ENCODE results near the gene CLCN4.

DNA sequence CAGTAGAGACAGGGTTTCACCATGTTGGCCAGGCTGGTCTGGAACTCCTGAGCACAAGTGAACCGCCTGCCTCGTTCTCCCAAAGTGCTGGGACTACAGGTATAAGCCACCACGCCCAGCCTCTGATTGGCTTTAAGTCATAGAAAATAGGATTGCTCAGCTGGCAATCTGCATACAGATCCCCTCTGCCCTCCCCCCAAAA is 469 bp upstream of the PRKX start:
- RRBS = no CpG with 5 or more reads among the region's 3 CpGs

- RRBS = 14% methylated on average over 12 of the region's 45 CpGs
Observed at GRCh38 chrX:3815991-3816971, 102.8 kb upstream of the PRKX start.

GRCh38 chrX:5648761-5649361 is 579.8 kb downstream of the NLGN4X start:
- RRBS = no CpG with 5 or more reads among the region's 10 CpGs

DNA sequence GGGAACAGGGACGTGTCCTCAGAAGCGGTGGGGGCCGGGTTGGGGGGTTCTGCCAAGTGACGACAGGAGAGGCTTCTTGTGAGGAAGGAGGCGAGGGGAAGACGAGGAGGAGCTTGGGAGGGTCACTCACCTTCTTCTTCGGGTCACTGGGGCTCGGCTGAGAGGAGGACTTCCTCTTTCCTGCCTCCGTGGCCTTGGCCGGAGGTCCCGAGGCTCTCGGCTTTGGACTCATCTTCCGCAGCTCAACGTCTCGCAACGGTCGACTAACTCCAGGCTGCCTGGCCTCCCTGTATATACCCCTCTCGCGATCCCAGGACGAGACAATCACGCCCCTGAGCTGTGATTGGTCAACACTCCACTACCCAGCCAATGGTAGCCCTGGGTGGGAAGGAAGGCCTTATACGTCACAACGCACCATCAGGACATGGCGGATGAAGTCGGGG is 631 bp downstream of the VCX3A start:
- RRBS = no CpG with 5 or more reads among the region's 25 CpGs

- RRBS = no CpG with 5 or more reads among the region's 6 CpGs
Observed at GRCh38 chrX:7110699-7111314, 36.7 kb upstream of the STS start.

DNA sequence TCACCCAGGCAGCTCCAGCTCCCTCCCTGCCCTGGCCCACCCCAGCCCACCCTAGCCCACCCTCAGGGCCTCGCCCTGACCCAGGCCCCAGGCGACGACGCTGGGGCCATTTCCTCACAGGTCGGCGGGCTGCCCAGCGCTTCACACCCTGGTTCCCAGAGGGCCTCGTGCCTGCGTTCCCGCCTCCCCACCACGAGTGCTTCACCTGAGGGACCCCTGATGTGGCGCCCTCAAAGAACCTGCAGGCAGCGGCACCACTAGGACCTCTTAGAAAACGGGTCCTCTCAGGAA is 335 bp downstream of the FAM9B start:
- RRBS = no CpG with 5 or more reads among the region's 14 CpGs

DNA sequence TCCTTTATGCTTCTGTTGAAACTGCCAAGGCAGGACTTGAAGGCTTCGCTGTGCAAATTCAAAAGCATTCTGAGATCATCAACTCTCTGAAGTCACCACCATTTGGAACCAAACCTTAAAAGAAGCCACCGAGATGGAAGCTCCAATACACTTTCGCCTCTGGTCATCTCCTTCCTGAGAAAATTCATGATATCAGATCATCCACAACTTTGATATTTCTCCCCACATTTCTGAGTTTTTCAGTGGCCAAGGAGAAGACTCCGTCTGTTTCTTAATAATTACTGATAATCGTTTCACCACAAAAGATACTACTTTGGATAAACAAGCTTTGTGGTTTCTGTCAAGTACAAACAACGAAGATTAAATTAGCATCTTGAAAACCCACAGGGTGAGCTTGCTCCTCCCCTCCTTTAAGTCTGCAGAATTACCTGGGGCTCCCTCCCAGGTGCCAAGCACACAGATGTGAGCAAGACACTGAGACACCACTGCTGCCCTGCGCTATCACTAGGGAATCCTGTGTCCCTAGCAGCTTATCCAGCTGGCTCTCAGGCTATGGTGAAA is 125.0 kb upstream of the TBL1X start:
- RRBS = no CpG with 5 or more reads among the region's 7 CpGs

- RRBS = no CpG with 5 or more reads among the region's 13 CpGs
Observed at GRCh38 chrX:9471482-9471953, 6.7 kb downstream of the TBL1X start.

DNA sequence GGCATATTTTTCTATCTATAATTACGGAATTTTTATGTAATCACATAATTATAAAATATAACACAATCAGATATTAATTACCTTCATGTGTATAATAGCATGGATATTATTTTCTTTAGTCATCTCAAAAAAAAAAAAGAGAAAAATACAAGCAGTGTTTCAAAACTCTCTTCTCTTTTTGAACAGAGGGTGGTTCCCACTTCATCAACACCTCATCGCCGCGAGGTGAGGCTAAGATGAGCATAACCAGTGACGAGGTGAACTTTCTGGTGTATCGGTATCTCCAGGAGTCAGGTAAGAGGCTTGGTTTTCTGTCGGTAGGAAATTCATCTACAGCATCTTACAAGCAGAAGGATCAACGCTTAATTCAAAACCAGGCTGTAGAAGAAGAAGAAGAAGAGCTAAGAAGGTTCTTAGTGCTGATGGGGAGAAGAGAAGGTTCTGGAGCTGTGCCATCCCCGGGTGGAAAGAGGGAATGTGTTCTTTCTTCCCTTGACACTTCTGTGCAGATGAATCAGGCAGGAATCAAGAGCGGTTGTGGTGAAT is 111.5 kb downstream of the GPR143 start:
- RRBS = no CpG with 5 or more reads among the region's 10 CpGs

- RRBS = no CpG with 5 or more reads among the region's 9 CpGs
Observed at GRCh38 chrX:9882521-9882992, 84.6 kb upstream of the CLDN34 start.

GRCh38 chrX:9906953-9907385 is 60.2 kb upstream of the CLDN34 start:
- RRBS = 73% methylated on average over 1 of the region's 9 CpGs

- RRBS = no CpG with 5 or more reads among the region's 25 CpGs
Observed at GRCh38 chrX:9936987-9937642, 30.0 kb upstream of the CLDN34 start.

DNA sequence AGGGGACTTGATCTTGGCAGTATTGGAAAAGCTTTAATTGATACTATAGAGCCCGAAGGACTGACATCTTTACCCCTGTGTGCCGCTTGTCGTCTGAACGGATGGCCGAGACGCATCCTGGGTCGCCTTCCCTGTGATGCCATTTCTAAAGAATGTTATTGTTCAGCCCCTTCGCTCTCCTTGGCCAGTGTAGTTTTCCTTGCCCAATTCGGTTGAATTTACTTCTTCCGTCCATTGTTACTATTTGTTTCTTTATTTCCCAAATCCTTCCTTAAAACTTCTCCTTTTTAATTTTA is 80.9 kb downstream of the CLDN34 start:
- RRBS = no CpG with 5 or more reads among the region's 10 CpGs

- RRBS = no CpG with 5 or more reads among the region's 8 CpGs
Observed at GRCh38 chrX:10062822-10063790, 93.7 kb upstream of the CLCN4 start.

DNA sequence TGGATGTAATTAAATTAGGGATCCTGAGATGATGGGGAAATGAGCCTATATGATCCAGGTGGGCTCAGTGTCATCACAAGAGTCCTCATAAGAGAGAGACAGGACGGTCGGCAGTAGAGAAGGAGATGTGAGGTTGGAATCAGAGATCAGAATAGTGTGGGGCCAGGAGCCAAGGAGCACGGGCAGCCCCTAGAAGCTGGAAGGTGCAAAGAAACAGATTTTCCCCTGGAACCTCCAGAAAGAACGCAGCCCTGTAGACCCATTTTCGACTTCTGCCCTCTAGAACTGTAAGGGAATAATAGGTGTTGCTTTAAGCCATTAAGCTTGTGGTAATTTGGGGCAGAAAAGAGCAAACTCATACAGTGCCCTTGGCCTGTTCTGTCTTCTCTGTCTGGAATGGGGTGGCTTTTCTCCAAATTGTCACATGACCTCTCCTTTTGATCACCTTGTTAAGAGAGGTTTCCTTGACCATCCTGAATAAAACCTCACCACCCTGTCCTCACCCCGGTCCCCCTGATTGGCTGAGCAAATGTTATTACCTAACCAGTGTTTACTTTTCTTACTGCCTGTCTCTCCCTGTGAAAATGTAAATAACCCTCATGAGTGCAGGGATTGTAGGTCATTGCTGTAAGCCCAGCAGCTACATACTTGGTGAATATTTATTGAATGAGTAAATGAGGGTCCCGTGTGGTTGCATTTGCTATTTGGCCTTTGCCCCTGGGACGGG is 55.8 kb upstream of the CLCN4 start:
- RRBS = no CpG with 5 or more reads among the region's 8 CpGs

- RRBS = 37% methylated on average over 2 of the region's 27 CpGs
Observed at GRCh38 chrX:10111380-10112215, 45.2 kb upstream of the CLCN4 start.

DNA sequence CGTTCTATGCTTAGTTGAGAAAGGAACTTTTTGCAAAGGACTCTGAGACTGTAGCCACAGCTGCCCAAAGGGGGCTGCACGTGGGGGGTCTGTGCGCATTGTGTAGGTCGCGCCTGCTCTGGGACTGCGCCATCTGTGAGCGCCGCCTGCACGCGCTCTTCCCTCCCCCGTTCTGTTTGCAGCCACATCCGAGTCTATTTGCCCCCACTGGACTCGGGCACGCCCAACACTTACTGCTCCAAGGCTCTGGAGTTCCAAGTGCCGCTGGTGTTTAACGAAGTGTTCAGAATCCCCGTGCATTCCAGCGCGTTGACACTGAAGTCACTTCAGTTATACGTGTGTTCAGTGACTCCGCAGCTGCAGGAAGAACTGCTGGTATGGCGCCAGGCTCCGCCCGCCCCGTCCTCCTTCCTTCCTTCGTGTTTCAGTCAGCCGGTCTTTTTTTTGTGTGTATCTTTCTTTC is 30.8 kb upstream of the CLCN4 start:
- RRBS = no CpG with 5 or more reads among the region's 27 CpGs

GRCh38 chrX:10156348-10157489 is at the start of gene CLCN4:
Gene CLCN4 (plus strand): TSS chrX:10156975.
- RRBS = 12% methylated on average over 14 of the region's 31 CpGs

DNA sequence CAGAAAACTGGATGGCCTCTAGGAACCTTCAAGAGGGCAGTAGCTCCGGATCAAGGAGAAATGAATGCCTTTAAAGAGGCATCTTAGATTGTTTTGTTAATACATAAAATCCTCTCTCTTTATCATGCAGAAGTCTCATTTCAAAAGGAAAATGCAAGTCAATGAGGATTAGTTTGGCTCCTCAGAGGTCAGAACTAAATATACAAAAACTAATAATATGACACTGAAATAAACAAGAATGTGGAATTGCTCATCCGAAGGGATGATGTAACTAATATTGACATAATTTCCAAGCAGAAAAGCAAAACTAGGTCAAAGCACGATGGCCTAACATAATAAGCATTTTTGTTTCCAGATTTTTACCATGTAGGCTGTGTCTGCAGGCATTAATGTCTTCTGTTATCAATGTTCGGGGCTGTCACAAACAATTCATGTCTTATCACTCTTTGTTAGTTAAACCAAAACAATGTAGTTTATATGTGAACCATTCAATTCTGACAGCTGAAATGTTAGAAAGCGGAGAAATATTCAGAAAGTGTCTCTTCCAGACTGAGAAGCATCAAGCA is 8.7 kb downstream of the MID1 start:
- RRBS = no CpG with 5 or more reads among the region's 5 CpGs

- RRBS = no CpG with 5 or more reads among the region's 6 CpGs
Observed at GRCh38 chrX:11419043-11419483, 125.8 kb downstream of the AMELX start.